Measurements from ENCODE around the gene LMOD3.

DNA sequence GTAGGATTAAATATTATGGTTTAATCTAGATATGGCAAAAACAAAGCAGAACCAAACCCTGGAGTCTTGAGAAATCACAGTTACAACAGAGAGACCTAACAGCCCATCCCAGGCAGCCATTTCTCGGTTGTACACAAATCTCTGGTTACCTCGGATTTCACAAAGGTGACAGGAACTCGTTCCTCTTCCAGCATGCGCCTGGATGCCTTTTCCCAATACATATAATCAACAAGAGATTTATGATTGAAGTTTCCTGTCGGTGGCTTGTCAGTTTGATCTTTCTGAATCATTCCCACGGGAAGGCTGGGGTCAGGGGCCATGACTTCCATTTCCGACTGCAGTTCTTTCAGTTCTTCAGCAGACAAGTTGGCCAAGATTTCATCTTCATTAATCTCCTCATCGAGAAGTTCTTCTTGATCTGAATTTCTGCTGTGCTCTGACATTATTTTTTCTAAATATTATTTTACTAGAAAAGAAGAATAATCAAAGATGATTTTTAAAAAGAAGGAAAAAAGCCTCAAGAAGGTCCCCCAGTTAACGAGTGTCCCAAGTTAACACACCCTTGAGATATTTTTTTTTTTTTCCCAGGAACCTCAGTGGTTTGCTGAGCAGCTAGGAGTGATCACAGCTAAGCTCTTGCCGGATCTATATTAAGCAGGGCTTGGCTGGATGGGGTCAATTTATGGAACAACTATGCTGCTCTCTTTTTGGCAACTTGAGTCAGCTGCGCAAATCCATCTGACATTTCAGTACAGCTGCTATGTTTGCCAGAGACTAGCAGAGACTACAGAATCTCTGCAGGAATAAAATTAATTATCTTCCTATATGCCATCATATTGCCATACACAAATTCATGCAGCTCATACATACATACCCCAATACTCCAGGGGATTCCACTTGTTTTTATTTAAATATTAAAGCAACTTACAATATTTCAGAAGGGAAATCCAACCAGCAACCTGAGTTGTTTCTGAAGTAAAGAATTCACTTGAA lies at the start of gene LMOD3:
Gene LMOD3, minus strand, starts transcription at position 652 of the 993 bp plus-strand sequence.
- RRBS, result no CpG with 5 or more reads among the region's 11 CpGs

GRCh38 chr3:69178935-69179775 lies 56.8 kb upstream of the LMOD3 start:
- RRBS, result no CpG with 5 or more reads among the region's 6 CpGs

GRCh38 chr3:69289852-69290488 lies 95.9 kb downstream of the FRMD4B start:
- RRBS, result no CpG with 5 or more reads among the region's 7 CpGs

- RRBS, result no CpG with 5 or more reads among the region's 3 CpGs
Measured at GRCh38 chr3:69292953-69293242, 93.0 kb downstream of the FRMD4B start.

DNA sequence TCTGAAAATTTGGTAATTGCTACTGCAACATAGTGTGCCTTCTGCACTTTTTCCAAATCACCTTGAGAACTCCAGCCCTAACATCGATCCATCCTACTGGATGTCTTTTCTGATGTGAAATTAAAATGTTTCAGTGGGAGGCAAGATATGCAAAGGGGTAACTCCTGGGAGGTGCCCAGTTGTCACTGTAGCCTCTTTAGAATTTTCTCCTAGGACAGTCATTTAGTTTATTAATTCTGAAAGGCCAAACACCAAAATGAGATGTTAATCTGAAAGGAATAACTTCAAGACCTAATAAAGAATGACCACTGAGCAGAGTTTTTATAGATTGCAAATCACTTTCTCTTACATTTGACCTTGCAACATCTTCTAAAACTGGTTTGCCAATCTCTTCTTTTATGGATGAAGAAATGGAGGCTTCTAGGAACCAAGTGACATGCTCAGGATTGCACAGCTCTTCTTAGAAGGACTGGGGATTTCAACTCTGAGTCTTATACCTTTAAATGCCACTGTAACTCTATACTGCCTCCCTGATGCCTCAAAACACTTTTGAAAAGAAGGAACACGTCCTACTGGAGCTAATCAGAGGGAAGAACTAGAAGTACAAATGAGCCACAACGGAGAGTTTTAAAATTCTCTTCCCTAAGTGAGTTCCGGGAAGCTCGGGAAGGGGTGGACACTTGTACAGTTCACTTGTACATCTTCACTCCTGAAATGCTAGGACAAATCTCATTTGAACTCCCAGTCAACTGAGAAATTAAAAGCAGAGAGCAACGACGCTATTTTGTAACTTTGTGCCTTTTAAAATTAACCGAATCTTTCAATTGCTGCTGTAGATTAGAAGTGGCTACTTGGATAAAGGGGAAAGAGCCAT lies 1.1 kb upstream of the MITF start:
- RRBS, result no CpG with 5 or more reads among the region's 8 CpGs

DNA sequence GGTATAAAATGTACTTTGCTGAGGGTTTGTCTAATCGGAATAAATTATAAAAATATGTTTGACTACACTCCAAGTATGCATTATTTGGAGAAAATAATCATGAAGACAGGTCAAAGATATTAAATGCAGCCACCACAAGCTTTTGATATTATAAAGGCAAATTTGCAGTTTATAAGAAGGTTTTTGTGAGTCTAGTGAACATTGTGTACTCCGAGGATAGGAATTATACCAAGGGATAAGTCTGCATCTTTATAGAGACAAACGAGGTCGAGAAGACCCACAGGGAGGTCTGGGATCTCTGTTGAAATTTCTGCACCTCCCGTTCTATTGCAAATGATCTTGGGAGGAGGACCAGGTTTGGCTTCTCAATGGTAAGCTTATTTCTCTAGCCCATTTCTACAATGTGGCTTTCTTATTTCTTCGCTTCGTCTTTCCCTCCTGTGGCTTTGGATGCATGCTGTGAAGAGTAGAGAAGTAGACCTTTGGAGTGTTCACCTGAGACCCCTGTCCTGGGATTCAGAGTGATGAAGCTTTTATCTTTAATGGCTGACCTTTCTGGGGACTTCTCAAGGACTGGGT lies 7.4 kb downstream of the MITF start:
- RRBS, result no CpG with 5 or more reads among the region's 7 CpGs

GRCh38 chr3:69764518-69764932 lies 25.3 kb downstream of the MITF start:
- RRBS, result no CpG with 5 or more reads among the region's 3 CpGs

DNA sequence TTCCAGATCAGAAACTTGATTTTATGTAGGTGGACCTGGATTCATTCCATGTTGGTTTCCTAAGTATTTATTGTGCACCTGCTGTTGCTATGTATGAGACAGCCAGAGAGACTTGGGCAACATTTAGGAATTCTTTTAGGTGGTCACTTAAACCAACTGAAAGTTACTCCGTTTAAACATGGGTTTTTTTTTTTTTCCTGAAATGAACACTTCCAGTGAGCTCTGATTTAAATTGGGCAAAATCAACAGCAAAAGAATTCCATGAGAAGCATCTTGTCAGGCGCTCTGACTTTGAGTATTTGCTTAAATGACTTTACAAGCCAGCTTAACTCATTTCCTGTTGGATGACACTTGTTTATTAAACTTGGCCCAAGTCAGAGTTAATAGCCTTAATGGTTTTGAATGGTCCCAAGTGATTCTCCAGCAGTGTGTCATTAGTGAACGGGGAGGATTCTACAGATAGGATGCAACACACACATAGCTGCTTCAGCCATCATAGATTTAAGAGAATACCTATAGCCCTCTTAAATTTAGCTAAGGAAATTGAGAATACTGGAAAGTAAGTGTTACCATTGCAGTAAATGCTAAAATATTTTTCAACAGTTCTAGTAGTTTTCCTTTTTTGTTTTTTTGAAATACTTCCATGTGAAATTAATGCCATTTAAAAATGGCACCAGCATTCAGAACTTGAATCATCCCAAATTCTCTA lies 32.0 kb downstream of the MITF start:
- RRBS, result no CpG with 5 or more reads among the region's 3 CpGs

GRCh38 chr3:69845799-69846174 lies 106.5 kb downstream of the MITF start:
- RRBS, result no CpG with 5 or more reads among the region's 3 CpGs

- RRBS, result no CpG with 5 or more reads among the region's 9 CpGs
Measured at GRCh38 chr3:70982357-70983423, 600.8 kb downstream of the FOXP1 start.

- RRBS, result no CpG with 5 or more reads among the region's 12 CpGs
Measured at GRCh38 chr3:70984161-70984980, 599.2 kb downstream of the FOXP1 start.

DNA sequence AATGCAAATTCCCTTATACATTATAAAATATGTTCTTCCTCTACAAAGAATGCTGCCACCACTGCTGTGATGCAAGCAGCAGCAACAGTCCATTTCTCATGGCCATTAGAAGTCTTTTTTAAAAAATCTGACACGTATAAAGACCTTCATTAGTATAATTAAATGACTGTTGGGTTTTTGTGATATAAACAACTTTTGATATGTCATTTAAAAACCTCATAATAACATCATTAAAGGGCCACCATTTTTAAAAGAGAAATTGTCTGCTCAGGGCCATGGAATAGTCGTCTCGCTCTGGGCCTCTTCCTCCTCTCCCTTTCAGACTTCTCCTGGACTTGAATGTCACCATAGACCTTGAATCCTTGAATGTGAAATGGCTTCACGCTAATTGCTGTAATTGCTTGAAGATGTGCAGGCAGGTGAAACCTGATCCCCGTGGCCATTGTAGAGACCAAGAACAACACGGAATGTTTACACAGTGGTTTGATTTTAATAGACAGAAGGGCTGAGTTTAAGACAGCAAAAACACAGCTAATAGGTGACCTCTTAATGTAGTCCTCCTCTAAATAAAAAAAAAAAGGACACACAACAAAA lies 450.3 kb downstream of the FOXP1 start:
- RRBS, result no CpG with 5 or more reads among the region's 6 CpGs

- RRBS, result no CpG with 5 or more reads among the region's 6 CpGs
Measured at GRCh38 chr3:71216283-71216952, 367.1 kb downstream of the FOXP1 start.

DNA sequence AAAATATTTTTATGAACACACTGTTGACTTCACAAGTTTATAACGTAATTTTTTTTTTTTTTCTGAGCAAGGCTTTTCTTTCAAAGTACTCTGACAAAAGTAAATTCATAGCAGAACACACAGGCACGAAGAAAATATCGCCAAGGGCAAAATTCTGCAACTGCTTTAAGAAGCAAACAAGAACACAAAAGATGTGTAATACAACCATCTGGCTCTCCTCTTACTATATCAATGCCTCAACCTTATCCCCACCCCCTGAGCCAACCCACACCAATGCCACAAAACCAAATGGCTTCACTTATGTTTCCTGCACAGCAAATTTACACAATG lies 274.2 kb downstream of the FOXP1 start:
- RRBS, result no CpG with 5 or more reads among the region's 3 CpGs

DNA sequence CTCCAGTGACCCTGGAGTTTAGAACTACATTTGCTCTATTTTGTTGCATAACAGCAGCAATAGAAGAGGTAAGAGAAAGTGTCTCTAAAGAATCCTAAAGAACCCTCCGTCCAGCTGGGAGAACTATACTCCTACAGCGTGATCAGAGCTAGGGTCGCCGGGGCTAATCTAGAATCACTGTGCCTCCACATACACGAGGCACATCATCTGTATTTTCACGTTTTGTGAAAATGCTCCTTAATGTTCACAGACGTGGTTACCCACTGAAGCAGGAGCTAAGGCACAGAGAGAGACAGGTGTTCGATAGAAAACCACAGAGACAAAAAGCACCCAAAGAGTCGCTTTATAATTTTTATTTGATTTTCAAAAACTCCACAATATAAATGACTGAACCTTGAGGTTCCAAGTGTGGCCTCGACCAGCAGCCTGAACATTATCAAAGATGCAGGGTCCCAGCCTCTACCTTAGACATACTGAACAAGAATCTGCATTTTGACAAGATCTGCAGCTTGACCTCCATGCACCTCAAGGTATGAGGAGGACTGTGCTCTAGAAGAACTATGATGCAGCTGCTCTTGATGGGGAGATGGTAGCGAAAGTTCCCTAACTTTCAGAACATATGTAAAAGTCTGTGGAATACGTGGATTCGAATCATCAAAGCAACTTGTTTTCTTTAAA lies 129.3 kb downstream of the FOXP1 start:
- RRBS, result no CpG with 5 or more reads among the region's 13 CpGs

DNA sequence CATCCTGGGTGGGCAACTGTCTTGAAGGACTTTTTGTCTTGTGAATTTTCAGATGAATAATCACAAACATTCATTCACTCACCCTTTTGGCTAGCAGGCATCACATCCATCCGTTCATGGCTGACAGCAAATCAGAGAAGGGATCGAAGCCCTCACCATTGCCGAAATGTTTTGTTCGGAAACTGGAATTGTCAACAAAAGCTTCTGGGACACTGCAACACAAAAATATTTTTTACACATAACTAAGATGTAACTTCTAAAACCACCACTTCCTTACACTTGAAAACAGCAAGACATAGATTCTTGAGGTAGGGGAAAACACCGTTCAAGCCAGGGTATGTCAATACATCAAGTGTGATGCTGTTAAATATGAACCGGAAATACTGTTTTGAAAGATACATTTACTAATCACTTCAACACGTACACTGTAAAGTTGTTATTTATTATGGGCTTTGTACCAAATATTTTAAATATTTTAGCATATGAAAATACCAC lies 90.1 kb downstream of the FOXP1 start:
- RRBS, result no CpG with 5 or more reads among the region's 7 CpGs

DNA sequence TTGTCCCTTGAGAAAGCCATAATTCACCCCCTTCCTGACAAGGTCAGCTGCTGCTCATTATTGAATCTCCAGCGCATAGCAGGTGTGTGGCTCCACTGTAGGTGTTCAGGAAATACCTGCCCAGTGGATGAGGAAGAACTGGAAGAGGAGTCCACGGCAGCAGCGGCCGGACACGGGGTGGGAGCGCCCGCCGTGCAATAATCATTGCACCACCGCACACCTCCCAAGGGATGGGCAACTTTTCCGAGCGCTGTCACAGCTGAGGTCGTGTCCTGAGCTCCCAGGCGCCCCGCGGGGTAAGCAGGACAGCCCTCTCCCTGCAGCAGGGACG lies 715 bp downstream of the EIF4E3 start:
- RRBS, result no CpG with 5 or more reads among the region's 16 CpGs

- RRBS, result no CpG with 5 or more reads among the region's 9 CpGs
Measured at GRCh38 chr3:72304015-72304550, 519.1 kb upstream of the PROK2 start.

GRCh38 chr3:72443585-72444690 lies 404.3 kb downstream of the SHQ1 start:
- RRBS, result no CpG with 5 or more reads among the region's 11 CpGs

Measured in choroid plexus epithelial cell (primary cell).